Lower leg skin (tissue), 2 donors: ENCODE measurements around a stretch of chr9.

- PRO-cap, result bidirectional peak, plus-strand start at chr9:132241297, minus-strand start at chr9:132241023; unidirectional peak, plus-strand start at chr9:132241445
- RAMPAGE, long total RNA, 2 experiments, result no peak in any of the 2 experiments
These were observed 79.2 kb downstream of the NTNG2 start for GRCh38 chr9:132240717-132241824.

GRCh38 chr9:132263441-132263977 lies 91.3 kb downstream of the SETX start:
- PRO-cap, result no peak
- RAMPAGE, long total RNA, 2 experiments, result no peak in any of the 2 experiments

DNA sequence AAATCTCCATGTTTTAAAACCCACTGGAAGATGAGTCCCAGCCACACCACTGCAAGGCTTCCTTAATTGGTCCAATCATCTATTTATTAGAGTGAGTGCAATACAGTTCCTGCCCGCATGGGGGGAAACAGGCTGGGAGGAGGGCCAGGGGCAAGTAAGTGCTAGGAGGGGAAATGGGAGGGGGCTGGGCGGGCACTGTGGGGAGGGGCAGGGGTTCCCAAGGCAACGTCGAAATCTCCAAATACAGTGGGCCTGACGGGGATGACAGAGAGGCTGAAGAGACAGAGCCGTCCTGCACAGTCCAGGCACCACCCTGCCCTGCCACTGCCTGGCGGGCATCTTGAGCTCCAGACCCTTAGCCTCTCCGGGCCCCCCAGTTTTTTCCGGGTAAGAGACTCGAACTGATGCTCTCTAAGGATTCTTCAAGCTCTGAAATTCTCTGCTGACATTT lies 98.7 kb downstream of the GTF3C4 start:
- PRO-cap, result unidirectional peak, plus-strand start at position 246 of the sequence
- RAMPAGE, long total RNA, 2 experiments, result no peak in any of the 2 experiments

- PRO-cap, result no peak
- RAMPAGE, long total RNA, 2 experiments, result start-site peak on the minus strand in 2 of 2 experiments, at chr9:132794324-132794345 at its widest, 15 to 27 reads per replicate
These were observed 84.0 kb downstream of the AK8 start for GRCh38 chr9:132794090-132794530.

DNA sequence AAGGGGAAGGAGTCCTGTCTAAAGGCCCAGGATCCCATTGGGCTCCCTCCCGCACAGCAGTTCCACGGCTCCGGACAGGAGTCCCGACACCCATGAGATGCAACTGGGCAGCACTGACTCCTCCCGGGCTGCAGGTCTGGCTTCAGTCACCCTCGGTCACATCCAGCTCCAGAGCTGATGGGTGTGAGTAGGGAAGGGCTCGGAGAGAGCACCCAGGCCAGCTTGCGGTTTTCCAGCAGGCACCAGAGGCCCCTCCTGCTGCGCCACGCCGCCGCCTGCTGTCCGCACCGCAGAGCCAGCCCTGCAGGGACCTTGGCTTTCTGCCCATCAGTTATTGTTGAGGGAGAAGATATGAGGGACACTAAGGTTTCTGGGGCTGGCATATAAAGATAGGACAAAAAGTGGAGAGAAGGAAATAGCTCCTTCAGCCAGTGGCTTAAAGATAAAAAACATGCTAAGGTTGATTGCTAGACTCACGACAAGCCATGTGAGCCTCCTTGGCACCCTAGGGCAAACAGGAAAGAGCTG lies 79.1 kb downstream of the AK8 start:
- PRO-cap, result unidirectional peak, plus-strand start at position 277 of the sequence
- RAMPAGE, long total RNA, 2 experiments, result no peak in any of the 2 experiments

DNA sequence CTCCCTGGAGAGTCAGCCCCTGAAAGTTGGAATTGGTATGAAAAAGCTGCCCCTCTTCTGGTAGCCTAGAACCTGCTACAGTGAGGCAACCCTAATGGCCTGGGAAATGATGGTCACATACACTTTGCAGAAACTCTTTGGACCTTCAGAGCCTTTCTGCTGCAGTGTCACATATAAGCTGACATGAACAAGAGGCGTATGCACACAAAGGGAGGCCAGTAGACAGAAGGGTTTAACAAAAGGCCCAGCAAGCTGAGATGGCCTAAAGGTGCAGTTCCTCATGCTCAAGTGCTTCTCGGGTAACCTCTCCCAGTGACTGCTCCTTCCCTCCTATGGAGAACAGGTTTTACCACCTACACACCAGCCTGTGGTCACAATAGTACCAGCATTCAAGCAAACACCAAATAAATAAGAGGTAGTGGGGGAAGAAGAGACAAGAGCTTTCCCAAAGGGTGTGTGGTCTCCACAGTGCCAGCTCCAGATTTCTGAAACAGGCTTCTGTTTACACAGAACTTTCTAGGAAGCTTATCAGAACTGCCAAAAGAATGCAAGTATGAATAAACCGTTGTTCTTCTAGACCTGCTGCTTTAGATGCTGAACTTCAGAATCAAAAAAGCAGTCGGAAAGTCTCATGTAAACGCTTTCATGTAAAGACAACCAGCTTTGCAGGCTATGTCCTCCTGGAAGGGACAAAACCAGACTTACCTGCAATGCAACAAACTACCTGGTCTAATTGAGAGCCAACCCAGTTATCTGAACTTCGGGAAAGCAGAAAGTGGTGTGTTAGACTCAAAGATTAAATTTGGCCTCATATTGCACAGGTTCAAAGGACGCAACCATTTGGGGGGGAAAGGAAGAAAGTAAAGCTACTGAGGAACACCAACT lies 16.6 kb downstream of the SPACA9 start:
- PRO-cap, result no peak
- RAMPAGE, long total RNA, 2 experiments, result no peak in any of the 2 experiments

GRCh38 chr9:132942505-132943141 lies 1.8 kb downstream of the TSC1 start:
- PRO-cap, result no peak
- RAMPAGE, long total RNA, 2 experiments, result no peak in any of the 2 experiments

DNA sequence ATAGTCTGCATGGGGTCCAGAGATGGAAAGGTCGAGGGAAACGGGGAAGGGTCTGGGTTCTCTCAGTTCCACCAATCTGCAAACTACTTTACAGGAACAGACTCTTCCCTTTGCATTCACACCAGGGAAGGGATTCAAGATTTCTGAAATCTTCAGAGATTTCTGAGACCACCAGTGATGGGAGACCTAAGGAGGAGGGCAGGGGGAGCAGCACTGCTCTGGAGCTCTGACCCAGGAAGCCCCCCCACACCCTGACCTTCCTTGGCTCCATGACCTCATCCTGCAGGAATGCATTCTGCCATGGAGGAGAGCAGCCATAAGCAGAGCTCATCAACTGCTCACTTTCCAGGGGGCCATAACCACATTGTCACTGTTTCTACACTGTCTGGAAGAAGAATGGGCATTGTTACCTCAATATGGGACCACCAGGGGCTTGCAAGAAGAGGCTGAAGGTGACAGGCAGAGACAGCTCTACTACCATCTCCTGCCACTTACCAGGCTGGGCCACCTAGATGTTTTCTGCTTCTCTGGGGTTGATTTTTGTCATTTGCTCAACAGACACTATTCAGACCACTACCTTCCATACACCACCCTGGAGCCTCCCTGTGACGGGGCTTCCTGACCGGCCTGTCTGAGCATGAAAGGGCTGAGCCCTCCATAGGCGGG lies 2.2 kb upstream of the TSC1 start:
- PRO-cap, result no peak
- RAMPAGE, long total RNA, 2 experiments, result no peak in any of the 2 experiments

DNA sequence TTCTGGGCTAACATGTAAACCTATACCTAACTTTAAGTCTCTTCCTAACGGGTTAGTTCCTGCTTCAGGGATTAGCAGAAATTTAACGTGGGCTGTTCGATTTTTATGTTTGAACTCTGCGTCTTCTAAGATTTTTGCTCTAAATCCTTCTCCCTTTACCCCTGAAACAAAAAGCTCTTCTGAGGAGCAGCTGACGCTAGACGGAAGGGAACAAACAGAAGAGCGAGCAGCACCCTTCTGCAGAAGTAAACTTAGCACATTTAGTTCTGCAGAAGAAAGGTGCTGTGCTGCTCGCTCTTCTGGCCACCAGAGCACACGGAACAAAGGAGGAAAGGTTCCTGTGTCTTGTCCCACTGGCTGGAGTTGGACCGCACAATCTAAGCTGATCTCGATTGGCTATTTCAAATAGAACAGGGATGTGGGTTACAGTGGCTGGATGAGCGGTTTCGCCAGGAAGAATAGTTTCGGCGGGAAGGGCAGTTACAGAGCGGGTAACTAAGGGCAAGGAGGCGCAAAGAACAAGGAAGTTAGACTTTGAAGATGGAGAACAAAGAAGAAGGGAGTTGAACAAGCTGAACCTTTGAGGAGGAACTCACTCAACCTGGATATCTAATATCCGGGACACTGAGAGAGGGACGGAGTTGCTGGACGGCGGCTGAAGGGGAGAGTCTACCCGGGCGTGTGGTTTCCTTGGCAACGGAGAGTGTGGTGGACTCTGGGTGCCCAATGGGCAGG lies 7.0 kb downstream of the GTF3C5 start:
- PRO-cap, result no peak
- RAMPAGE, long total RNA, 2 experiments, result no peak in any of the 2 experiments

- PRO-cap, result no peak
- RAMPAGE, long total RNA, 2 experiments, result no peak in any of the 2 experiments
These were observed 6.3 kb downstream of the RALGDS start for GRCh38 chr9:133114447-133115362.

GRCh38 chr9:133117204-133118506 lies 3.4 kb downstream of the RALGDS start:
- PRO-cap, result no peak
- RAMPAGE, long total RNA, 2 experiments, result no peak in any of the 2 experiments

GRCh38 chr9:133141765-133142637 lies 21.0 kb upstream of the RALGDS start:
- PRO-cap, result no peak
- RAMPAGE, long total RNA, 2 experiments, result no peak in any of the 2 experiments

DNA sequence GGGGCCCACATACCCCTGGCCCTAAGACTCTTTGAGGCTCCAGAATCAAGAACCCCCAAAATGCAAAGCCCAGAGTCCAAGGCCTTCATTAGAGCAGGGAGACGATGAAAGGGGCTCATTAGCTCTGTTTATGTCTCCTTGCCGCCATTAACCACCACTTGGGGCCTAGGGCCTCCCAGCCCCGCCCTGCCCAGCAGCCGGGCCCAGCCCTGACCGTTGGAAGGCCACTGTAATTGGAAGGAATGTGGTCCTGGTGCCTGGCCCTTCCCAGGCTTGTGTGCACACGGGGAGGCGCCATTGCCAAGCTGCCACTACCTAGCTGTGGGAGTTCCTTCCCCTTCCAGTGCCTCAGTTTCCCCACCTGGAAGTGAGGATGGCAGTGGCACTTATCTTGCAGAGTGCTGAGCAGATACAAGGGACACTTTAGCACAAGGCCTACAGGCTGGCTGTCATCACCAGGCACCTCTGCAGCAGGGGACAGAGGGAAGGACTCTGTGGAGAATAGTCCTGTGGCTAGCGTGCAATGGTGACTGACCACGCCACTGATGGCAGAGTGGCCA lies 21.0 kb downstream of the GBGT1 start:
- PRO-cap, result no peak
- RAMPAGE, long total RNA, 2 experiments, result no peak in any of the 2 experiments

GRCh38 chr9:133341652-133342258 lies 5.8 kb upstream of the SURF6 start:
- PRO-cap, result unidirectional peak, minus-strand start at chr9:133341903
- RAMPAGE, long total RNA, 2 experiments, result no peak in any of the 2 experiments

DNA sequence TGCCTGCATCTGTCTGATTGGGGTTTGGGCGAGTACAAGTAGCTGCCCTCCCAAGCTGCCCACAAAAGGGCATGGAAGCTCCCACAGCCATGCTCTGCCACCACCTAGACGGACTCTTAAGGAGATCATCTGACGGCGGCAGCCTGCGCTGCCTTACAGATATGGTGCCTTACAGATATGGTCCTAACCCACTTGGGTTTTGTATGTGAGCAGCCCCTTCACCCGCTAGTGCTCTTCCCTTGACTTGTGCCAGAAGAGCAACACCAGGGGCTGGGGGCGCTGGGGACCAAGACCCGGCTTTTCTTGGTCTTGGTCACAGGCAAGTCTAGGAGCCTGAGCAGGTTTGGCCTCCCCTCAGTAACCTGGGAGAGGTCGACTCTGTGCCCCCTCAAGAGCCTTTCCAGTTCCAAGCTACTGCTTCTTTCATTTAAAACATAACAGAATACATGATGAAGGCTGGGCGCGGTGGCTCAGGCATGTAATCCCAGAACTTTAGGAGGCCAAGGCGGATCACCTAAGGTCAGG lies 2.9 kb downstream of the SURF4 start:
- PRO-cap, result no peak
- RAMPAGE, long total RNA, 2 experiments, result no peak in any of the 2 experiments

GRCh38 chr9:133478292-133478897 lies 504 bp downstream of the SLC2A6 start:
- PRO-cap, result no peak
- RAMPAGE, long total RNA, 2 experiments, result no peak in any of the 2 experiments

GRCh38 chr9:133487923-133488210 lies 9.0 kb upstream of the SLC2A6 start:
- PRO-cap, result no peak
- RAMPAGE, long total RNA, 2 experiments, result no peak in any of the 2 experiments

DNA sequence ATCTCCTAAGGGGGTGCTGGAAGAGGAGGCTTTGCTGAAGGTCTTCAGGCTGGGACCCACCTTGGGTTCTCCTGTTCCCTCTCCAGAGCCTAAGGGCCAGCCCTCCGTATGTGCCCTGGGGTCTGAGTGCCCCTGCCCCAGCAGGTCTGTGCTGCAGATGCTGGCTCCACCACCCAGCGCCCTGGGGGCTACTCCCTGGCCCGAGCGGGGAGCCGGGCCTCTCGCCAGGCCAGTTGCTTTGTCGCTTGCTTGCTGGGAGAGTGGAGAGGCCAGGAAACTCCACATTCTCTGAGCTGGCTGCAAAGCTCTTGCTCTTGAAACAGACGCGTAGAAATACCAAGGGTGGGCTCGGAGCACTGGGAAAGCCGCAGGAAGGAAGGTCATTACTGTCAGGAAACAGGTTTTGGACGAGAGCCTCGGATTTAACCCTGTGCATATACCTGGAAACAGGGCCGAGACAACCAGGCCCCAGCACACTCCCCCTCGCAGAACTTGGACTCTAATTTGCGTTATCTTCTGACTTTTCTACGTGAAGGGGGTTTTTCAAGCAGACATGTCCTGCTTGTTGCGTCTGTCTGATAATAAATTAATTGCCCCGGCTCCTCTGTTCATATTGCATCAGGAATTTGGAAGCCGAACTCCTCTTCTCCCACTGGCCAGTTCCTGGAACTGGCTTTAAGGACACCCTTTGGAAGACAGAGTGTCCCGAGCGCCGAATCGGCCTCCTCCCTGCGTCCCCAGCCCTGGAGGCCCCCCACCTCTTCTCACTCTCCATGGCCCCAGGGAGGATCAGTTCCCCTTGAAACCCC lies 11.1 kb downstream of the ADAMTSL2 start:
- PRO-cap, result no peak
- RAMPAGE, long total RNA, 2 experiments, result no peak in any of the 2 experiments

- PRO-cap, result no peak
- RAMPAGE, long total RNA, 2 experiments, result no peak in any of the 2 experiments
These were observed 25.8 kb downstream of the ADAMTSL2 start for GRCh38 chr9:133560198-133560829.

GRCh38 chr9:133937229-133937821 lies 54.8 kb downstream of the VAV2 start:
- PRO-cap, result no peak
- RAMPAGE, long total RNA, 2 experiments, result no peak in any of the 2 experiments